Neural progenitor cell (in vitro differentiated cells): ENCODE data around the genes TLK2 and CSHL1.

- RAMPAGE, long total RNA, result no peak
Measured at GRCh38 chr17:62076997-62077509, 12.0 kb upstream of the MED13 start.

DNA sequence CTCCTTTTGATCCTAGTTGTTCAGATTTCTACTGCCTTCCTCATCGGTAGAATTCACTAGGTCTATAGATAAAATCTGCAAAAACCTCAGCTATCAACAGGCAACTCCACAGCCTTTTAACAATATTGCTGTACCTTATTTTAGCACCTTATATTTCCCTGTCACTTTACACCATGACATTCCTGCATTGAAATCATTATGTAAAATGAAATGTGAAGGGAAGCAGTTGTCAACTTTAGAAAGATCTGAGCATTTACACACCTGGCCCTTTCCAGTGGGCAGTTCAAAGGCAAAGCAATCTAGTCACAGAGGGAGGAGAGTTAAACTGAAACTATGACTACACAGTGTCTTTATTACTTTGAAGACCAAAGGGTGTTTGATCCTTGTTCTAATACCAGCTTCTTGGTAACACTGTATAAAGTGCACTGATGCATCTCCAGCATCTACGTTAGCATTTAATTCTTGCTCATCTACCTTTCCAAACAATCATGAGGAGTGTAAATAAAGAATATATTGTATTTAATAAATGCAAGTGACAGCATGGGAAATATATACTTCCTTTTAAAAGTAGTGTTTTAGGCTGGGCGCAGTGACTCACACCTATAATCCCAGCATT is 100.2 kb upstream of the MED13 start:
- RAMPAGE, long total RNA, result no peak

- RAMPAGE, long total RNA, result no peak
Measured at GRCh38 chr17:62171460-62171817, 106.4 kb upstream of the MED13 start.

DNA sequence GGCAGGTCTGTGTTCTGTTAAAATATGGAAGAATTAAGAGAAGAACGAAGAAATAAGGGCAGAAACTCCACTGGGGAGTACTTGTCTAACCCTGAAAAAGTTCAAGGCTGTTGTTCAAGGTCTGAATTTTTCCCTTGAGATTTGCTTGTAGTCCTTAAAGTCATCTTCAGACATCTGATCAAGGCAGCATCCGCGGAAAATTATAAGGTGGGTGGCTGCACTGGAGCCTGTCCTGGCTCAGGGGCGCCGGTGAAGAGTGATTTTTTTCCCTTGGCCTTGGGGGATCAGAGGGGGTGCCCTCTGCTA is 1.2 kb upstream of the TLK2 start:
- RAMPAGE, long total RNA, result no peak

GRCh38 chr17:62478792-62479654 is at the start of gene TLK2:
Gene TLK2 (plus strand): TSS chr17:62478825.
- RAMPAGE, long total RNA, result no peak

GRCh38 chr17:62648397-62648775 is 20.9 kb downstream of the MRC2 start:
- RAMPAGE, long total RNA, result no peak

DNA sequence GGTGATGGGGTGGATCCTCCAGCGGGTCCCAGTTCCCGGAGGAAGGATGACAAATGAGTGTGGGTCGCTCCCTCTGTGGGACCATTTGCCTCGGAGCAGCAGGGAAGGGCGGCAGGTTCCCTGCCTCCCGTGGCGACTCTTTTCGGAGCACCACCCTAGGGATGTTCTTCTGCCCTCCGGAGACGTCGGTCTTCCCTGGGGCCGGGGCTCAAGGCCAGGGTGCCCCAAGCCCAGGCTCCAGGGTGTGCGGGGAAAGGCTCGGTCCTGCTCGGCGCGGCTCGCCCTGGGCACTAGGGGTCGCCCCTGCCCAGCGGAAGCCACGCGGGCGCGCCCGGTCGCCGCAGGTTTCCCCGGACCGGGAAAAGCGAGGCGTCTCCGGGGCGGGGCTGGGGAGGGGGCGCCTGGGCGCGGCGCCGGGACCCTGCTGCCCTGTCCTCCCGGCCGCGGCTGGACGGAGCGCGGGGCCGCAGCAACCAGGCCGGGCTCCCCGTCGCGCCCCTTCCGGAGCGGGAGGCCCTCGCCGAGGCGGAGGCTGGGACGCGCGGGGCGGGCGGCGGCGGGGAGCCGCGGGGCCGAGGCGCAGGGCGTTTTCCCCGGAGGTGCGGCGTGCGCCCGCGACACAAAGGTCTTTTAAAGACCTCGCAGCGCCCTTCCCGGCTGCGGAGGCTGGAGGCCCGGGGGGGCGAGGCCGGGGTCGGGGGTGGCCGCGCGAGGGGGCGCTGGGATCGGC is 76.3 kb downstream of the MRC2 start:
- RAMPAGE, long total RNA, result no peak

GRCh38 chr17:62965586-62966173 is 355 bp upstream of the TANC2 start:
- RAMPAGE, long total RNA, result no peak

- RAMPAGE, long total RNA, result no peak
Measured at GRCh38 chr17:62968325-62968828, 2.3 kb downstream of the TANC2 start.

- RAMPAGE, long total RNA, result no peak
Measured at GRCh38 chr17:63039056-63039744, 73.2 kb downstream of the TANC2 start.

- RAMPAGE, long total RNA, result no peak
Measured at GRCh38 chr17:63445092-63445473, 1.0 kb downstream of the CYB561 start.

GRCh38 chr17:63446472-63447609 is 735 bp upstream of the CYB561 start:
- RAMPAGE, long total RNA, result no peak

DNA sequence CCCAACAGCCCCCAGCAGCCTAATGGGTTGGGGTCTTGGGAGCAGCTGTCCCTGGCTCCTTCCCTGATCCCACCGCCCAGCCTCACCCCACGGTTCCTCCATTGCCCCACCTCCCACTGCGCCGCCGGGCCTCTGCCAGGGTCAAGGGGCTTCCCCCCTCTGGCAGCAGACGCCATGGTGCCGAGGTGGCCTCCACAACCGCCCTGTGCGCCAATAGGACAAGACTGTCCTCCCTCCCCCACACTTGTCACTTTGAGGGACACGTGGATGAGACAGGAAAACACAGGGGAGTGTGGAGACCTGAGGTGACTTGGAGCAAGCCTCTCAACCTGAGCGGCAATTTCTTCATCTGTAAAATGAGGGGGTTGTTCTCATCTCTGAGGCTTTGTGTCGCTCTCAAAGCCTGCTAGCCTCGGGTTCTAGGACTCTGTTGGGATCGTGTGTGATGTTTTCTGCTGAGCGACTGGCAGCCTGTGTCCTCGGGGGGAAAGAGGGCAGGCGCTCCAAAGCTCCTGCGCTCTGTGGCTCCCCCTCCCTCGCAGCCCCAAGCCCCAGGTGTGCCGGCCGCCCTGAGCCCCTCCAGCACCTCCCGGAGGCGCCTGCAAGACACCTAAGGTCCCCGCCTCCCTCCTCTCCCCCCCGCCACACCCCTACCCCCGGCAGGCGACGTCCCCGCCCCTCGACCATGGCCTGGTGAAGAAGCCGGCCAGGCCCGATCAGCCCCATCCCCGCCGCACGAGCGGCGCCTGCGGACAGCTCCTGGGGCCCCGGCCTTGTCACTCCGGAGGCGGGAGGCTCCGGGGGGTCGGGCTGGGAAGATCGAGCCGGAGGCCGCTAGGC is 728 bp upstream of the ACE start:
- RAMPAGE, long total RNA, result no peak

DNA sequence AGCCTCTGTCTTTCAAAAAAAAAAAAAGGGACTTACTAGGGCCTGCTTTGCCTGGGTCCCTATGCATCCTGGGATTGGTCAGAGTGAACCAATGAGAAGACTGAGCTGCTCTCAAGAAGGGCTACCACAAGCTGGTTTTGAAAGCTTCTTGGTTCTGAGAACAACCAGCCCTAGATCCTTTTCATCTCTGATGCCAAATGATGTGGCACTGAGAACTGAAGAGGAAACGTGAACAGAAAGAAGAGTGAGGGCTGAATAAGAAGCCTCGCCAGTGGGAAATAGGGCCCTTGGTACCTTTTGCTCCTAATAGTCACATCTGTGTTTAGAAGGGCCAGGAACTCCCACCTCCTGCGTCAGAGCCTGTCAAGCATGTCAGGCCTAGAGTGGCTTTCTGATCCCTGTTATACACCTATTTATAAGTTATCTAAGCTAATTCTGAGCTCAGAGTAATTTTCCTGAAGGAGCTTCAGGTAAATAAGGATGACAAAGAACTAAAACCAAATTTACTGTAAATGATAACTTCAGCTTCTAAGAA is 10.7 kb downstream of the TACO1 start:
- RAMPAGE, long total RNA, result no peak

DNA sequence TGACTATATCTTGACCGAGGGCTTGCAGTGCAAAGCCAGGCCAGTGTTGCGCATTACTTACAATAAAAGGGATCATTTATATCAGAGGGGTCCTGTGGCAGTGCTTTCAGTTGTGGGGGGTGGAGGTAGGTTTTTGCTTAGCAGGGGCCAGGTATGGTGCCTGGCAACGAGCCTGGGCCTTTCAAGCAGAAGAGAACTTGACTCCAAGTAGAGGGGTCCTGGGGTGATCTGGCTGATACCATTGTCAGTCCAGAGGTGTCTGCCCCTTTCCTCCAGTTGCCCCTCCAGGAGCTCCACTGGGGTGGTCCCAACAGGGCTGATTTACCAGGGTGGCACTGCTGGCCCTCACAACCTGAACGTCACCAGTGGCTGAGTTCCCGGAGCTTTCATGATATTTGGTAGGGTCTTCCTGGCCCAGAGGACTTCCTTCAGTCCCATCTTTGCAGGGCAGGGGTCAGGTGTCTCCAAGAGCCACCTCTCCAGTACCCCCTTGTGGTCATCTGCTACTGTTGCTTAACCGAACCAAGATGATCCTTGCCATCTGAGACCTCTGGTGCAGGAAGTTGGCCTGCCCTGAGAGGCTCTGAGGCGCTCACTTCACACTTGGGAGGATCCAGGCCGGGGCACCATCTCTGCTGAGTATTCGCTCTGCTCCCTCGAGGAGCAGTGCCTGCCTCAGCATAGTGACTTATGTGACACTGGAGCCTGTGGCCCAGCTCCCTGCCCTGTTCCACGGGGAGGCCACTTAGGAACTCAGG is 3.5 kb downstream of the LIMD2 start:
- RAMPAGE, long total RNA, result no peak

DNA sequence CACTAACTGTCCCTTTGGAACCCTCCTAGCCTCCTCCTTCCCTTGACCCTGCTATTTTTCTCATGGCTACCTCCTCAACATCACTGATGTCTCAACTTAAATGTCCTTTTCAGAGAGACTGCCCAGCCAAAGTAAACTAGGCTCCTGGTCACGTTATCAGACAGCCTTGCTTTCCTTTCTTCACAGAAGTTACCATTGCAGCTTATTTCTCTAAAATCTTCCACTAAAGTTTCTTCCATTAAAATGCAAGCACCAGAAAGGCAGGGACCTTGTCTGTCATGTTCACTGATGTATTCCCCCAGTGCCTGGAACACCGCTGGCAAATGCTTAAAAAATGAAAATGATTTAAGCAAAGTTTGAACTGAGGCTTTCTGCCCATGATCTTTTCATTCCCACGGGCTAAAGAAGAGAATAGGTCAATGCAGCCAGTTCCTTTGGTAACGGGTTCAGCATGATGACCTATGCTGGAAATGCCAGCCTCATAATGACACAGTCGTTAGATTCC is 18.8 kb upstream of the LIMD2 start:
- RAMPAGE, long total RNA, result no peak

DNA sequence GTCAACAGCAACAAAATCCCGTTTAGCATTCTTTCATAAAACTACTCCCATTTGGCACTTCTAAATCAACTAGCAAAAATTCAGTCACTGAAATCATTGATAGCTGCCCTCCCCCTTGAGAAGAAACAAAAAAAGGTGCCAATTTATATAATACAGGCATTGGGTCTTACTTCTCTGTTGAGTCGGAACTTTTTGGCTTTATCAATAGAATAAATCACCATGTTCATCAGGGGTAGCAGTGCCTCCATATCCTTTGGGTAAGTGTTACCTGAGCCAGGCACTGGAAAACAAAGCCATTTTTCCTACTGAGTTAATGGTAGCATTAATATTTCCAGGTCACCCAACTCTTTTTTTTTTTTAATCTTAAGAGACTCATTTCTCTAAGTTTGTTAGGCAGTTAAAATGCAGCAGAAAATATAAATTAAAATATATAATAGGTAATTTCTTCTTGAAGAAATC is 10.6 kb upstream of the STRADA start:
- RAMPAGE, long total RNA, result no peak

DNA sequence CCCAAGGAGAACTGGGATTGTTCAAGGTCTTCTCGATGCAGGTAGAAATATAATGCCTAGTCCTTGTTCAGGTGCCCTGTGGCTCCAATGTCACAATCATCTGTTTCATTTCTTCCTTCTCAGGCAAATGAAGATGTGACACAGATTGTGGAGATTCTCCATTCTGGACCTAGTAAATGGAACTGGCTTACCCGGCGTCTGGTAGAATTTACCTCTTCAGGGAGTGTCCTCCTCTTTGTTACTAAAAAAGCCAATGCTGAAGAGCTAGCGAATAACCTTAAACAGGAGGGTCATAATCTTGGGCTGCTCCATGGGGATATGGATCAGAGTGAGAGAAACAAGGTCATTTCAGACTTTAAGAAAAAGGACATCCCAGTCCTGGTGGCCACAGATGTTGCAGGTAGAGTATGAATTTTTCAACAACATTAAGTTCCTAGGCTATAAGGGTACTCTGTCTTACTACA is 15.4 kb upstream of the PSMC5 start:
- RAMPAGE, long total RNA, result no peak

DNA sequence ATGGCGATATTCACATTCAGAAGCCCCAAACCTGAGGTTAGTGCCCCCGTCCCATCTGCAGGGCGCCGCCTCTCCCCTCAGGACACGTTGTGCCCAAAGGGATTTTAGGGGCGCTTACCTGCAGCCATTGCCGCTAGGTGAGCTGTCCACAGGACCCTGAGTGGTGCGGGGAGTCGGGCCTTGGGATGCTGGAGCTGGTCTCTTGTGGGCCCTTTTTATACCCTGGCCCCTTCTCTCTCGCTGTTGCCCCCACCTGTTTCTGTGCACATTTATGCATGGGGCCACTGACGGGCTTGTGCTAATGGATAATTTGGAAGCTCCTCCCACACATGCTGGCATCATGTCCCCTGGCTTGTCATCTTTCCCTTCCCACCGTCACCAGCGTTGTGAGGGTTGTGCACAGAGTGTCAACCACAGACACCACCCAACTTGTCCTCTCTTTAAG is at the start of gene CSHL1:
Gene CSHL1 (minus strand): TSS at position 190 of the 445 bp plus-strand sequence.
- RAMPAGE, long total RNA, result no peak

DNA sequence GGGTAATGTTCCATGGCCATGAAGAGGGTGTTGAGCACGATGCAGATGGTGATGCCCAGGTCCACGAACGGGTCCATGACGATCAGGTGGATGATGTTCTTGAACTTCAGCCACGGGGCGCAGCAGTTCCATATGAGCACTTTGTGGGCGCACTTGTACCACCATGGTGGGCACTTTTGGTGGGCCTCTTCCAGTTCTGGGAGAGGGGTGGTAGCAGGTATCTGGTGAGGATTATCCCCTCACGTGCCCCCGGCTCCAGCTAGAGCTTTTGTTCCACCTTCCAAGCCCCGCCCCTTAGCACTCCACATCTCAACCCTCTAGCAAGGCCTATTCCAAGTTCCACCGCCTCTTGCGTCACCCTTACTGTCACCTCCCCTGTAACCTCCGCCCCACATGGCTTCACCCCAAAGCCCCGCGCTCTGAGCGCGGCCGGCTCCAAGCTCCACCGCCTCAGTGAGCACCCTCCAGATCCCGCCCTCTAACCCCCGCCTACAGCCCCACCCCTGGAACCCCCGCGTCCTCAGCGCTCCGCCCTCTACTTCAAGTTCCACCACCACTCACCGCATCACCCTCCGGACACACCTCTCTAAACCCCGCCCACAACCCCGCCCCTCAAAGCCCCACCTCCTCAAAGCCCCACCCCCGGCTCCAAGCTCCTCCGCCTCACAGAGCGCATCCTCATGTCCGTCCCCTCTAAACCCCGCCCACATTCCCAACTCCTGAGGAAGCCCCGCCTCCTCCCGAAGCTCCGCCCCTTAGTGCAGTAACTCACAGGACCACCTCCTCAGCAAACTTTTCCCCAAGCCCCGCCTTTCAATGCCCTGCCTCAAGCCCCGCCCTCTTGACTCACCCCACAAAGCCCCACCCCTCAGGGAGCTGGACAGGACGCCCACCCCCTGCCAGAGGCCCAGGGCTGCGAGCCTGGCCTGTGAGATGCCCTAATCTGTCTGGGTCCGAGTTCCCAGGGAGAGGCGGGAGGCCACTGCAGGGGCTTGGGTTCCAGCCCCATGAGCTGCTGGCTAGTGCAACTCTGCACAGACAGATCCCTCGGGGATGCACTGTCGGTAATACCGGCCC is 11.1 kb downstream of the SCN4A start:
- RAMPAGE, long total RNA, result no peak